Measurements from ENCODE around the genes LRRC18 and C10orf71.

GRCh38 chr10:45460879-45461689 lies 74.1 kb downstream of the MARCHF8 start:
- RRBS = no CpG with 5 or more reads among the region's 13 CpGs

GRCh38 chr10:45471380-45471886 lies 63.7 kb downstream of the MARCHF8 start:
- RRBS = no CpG with 5 or more reads among the region's 4 CpGs

GRCh38 chr10:45964232-45965070 lies 7.8 kb upstream of the TIMM23 start:
- RRBS = no CpG with 5 or more reads among the region's 8 CpGs

DNA sequence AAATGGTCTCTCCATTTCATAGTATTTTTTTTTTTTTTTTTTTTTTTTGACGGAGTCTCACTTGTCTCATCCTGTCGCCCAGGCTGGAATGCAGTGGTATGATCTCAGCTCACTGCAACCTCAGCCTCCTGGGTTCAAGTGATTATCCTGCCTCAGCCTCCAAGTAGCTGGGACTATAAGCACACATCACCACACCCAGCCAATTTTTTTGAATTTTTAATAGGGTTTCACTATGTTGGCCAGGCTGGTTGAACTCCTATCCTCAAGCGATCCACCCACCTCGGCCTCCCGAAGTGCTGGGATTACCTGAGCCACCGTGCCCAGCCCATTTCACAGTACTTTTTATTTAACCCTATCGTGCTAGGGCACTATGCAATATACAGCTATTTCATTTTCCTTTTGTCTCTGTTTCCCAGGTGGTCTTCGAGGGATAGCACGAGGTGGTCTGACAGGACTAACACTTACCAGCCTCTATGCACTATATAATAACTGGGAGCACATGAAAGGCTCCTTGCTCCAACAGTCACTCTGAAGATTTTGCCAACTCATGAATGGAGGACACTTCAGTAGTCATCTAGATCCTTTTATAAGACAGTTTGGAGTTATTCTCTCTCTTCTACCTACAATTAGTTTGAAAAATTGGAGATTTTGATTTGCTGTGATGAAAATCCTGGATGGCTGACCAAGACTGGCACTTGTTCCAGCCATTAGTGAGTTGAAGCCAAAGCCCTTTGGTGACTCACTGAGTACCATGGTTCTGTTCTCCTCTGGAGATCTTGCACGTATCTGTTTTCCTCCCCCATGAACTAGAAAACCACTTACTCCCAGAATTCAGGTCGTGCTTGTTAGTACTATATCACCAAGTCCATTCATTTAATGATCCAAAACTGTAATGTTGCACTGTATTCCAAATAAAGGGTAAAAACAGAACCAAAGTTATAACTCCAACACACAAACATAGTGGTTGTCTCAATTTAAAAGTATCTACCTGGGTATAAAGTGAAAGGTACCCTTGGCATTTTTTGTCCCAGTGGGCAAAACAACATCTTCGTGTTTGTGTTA lies 27.3 kb downstream of the NCOA4 start:
- RRBS = no CpG with 5 or more reads among the region's 12 CpGs

GRCh38 chr10:46033518-46034259 lies 3.3 kb upstream of the NCOA4 start:
- RRBS = no CpG with 5 or more reads among the region's 4 CpGs

DNA sequence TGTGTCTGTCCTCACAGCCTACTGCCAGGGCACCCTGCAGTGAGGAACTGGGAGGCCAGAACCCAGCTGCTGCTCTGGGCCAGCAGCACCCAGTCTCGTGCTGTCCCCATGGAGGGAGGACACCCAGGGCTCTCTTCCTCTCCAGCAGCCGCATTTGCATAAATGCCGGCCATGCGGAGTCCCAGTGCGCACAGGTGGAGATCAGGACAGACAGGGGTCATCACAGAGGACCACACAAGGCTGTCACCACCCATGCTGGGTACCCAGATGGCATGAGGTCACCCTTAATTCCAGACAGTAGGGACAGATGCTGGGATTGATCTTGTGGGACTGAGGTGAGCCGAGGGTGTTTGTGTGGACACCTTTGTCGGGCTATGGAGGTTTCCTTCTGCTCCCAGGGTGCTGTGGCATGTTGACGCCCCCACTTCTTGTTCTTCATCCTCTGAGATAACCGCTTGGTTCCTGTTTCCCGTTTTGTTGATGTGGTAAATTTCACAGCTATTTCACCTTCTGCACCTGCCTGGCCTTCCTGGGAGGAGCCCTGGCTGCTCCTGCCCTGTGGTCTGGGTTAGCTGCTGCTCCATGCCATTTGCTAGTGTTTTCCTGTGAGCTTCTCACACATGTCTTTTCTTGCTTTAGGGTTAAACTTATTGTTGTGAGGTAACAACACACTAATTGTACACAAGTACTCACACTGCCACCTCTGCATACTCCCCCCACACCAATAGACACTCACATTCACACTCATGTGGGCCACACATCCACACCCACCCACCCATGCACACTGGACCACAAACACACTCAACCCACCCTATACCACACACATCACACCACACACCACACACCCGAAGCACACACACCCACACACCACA lies 46.3 kb upstream of the MSMB start:
- RRBS = no CpG with 5 or more reads among the region's 11 CpGs

DNA sequence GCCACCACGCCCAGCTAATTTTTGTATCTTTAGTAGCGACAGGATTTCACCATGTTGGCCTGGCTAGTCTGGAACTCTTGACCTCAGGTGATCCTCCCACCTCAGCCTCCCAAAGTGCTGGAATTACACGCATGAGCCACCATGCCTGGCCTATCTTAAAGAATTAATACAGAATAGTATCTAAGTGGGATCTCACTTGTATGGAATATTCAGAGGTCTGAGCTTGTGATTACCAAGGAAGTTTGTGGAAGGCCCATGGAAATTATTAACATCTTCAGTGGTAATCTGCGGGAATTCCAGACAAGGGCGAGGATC lies 16.8 kb downstream of the GPRIN2 start:
- RRBS = no CpG with 5 or more reads among the region's 5 CpGs

GRCh38 chr10:46553007-46553257 lies 3.5 kb downstream of the GPRIN2 start:
- RRBS = no CpG with 5 or more reads among the region's 4 CpGs

DNA sequence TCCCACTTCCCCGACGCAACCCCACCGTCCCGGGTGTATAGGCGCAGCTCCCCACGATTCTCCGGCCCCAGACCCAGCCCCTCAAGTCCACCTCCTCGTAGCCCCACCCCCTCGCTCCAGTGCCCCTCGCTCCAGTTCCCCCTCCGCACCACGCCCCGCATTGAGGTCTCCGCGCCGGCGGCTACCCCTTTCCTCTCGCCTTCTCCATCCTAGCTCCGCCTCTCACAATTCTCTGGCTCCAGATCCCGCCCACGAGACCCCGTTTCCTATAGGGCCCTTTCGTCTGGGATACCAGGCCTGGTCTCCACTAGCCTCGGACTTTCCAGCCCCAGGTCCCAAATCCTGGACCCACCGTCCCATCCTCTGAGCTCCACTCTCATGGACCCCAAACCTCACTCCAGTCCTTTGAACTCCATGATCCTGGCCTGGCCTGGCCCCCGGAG lies 471 bp upstream of the GPRIN2 start:
- RRBS = no CpG with 5 or more reads among the region's 26 CpGs

GRCh38 chr10:46815717-46816330 lies 95.4 kb upstream of the PTPN20 start:
- RRBS = no CpG with 5 or more reads among the region's 8 CpGs

DNA sequence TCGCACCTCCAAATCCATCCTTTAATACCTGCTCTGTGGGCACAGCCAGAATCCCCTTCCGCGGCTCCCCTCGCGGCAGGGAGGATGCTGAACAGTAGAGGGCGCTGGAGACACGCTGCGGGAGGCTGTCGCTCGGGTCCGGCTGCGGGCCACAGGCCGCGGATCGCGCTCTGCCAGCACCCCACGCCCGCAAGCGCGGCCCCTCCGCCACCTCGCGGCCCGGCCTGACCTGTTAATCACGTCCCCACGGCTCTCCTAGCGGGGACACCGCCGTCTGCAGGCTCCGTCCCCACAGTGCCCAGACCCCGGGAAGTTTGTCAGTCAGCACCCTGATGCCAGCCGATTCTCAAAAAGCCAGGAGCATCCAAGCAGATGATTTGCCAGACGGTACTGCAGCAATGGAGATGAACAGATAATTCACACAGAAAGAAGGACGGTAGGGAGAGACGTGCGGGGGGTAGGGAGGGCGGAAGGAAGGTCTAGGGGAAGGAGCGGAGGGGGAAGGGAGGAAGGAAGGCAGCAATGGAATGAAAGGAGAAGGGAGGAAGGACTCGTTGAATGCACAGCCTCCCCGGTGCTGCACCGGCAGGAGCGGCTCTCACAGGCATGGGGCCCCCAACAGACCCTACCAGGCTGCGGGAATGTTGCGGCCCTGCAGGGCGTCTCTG lies 19.7 kb downstream of the SYT15B start:
- RRBS = no CpG with 5 or more reads among the region's 45 CpGs

GRCh38 chr10:48140287-48140613 lies 134.2 kb downstream of the FRMPD2 start:
- RRBS = no CpG with 5 or more reads among the region's 30 CpGs

DNA sequence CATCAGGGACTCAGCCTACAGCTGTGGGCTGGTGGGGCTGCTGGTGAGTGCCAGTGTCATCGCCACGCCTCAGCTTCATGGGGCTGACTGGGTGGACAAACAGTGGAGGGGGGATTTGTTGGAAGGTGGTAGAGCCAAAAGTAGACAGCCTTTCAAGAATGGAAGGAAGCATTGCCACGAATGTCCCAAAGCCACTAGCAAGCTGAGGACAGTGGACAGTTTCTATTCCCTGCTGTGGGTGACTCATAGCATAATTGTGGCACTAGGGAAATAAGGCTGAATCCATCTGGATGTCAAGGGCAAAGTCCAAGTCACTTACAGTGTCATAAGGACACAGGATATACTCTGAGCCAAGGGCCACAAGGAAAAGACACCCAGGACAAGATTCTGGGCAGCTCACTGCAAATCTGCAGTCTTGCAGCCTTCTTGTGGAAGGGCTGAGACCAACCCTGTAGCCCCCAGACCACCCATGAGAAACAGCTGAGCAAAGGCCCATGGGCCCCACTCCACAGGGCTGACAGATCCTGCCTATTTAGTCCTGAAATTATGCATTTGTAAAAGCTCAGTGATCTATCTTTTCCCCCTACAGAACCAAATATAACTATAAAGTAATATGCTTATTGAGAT lies 79.6 kb downstream of the FRMPD2 start:
- RRBS = no CpG with 5 or more reads among the region's 3 CpGs

- RRBS = no CpG with 5 or more reads among the region's 5 CpGs
Observed at GRCh38 chr10:48372394-48372863, 66.0 kb downstream of the MAPK8 start.

GRCh38 chr10:48574058-48575295 lies 30.4 kb downstream of the ARHGAP22 start:
- RRBS = no CpG with 5 or more reads among the region's 11 CpGs

GRCh38 chr10:48655915-48656793 lies 28.5 kb upstream of the WDFY4 start:
- RRBS = 1% methylated on average over 20 of the region's 73 CpGs

- RRBS = no CpG with 5 or more reads among the region's 3 CpGs
Observed at GRCh38 chr10:48939523-48940257, at the start of gene LRRC18. Gene LRRC18, minus strand, starts transcription at chr10:48939840.

DNA sequence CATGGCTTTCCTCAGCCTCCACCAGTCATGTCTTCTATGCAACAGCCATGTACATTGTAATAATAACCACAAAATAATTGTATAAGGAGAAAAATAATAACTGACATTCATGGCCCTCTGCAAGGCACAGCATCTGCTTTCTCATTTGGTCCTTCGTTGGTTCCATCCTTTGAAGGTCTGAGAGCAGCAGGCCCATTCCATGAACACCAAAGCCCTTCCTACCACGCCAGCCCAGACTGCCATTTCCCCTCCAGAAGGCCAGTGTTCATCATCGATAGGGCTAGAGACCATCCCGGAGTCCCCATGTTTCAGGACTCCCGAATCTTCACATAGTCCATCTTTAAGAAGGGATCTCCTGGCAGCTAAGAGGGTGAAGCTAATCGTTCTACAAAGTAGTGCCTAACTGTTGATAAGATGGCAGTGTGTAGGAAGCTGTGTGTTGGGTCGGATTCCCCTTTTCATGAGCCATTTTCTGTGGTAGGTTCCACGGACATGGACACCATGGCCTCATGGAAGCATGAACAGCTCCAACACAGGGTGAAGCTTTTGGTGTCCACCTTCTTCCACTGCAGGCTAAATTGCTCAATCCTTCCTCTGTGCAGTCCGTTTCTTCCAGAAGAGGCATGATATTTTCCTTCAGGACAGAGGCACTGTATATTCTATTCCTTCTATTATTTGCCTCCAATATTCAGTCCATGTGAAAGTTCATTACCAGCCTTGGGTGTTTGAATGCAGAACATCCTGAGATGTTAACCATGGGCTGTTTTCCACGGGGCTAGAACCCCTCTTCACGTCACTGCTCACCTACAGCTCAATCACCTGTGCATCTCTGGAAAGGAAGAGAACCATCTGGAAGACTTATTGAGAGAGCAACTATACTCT lies 21.5 kb upstream of the FAM170B start:
- RRBS = no CpG with 5 or more reads among the region's 11 CpGs

DNA sequence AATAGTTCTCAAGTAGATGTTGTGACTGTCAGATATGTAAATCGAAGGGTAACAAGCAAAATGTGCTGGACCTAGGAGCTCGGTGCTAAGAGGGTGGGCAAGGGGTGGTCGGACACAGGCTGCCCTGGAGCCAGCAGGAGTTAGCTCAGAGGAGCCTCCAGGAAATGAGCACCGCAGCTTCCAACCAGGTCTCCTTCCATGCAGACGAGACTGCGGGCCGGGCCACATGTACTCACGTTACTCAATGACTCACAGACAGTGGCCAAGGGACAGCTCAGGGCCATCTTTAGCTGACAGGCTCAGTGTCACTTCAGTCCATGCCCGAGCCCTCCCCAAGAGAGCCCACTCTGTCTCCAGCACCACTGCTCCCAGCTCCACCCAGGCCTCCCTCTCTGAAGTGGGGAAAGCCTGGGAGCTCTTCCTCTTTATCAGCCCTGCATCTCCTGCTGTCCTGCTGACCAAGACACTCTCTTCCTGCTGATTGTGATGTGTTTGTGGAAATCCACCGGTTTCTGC lies 37.2 kb upstream of the TMEM273 start:
- RRBS = no CpG with 5 or more reads among the region's 10 CpGs

- RRBS = 57% methylated on average over 7 of the region's 38 CpGs
Observed at GRCh38 chr10:49298692-49299769, at the start of gene C10orf71. Gene C10orf71, plus strand, starts transcription at chr10:49299170.

All from epithelial cell of esophagus (primary cell).